Cerebral cortex (tissue), 2 donors: Measurements from ENCODE around the genes GNG2, ERO1A and DDHD1.

DNA sequence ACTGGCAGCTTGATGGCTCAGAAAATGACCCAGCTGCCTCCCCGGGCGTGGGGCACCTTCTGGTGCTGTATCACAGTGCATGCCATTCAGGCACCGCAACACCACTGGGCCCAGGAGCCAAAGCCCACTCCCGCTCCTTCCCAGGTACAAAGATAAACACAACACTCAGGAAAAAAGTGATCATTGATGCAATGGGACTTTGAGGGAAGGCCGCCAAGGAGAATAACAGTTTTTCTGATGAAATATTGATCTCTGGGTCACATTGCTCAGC lies 65.7 kb downstream of the TRIM9 start:
- PRO-cap, 2 experiments: no peak in any of the 2 experiments

DNA sequence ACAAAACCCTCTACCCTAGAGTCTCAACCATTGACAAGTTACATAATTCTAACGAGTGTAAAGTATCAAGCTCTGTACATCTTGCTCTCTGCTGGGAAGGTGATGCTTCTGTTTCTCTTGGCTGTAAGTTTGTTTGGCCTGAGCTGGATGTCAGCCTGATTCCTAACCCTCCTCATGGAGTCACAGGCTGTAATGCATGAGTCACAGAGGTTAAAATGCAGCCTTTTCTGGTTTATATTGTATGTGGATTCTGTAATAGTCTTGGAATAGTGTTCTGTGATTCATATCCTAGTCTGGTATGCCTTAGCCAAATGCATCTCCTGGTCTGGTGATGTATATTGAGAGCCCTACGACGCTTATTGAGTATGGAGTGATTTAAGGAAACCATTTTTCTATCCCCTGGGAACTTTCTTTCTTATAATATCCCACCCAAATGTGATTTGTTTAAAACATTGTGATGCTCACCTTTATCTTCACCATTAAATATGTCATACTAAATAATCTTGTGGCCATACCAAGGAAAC lies 104.4 kb upstream of the FRMD6 start:
- PRO-cap, 2 experiments: no peak in any of the 2 experiments

DNA sequence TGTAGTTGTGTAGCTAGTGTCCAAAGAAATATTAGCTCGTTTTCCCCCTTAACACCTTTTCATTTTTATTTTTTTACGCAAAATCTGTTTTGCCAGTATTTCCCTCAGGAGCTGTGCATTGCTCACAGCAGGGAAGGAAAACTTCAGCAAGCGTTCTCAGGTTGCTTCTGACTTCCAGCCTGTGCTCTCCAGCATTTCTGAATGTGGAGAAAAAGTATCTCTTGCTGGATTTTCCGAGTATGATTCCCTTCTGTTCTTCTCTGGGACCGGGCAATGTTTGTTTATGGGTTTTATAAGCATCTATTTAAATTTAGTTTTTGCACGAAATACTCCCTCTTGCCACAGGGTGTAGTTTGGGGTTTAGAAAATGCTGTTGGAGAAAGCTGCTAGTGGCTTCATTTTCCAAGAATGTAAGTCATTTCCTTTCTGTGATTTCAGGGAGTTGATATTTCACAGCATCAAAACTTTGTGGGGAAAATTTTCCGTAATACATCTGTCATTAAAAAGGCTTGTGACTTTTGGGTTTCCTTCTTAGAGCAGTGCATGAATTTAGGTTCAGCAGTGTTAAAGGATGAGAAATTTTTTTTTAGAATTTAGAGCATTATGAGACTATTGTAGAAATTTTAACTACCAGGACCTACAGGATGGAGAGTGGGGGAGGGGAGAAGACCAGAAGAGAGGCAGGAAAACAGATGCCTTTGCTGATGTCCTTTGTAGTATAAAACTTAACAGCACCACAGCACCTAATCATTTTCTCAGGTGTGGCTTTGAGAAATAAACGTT lies 1.4 kb downstream of the FRMD6 start:
- PRO-cap, 2 experiments: no peak in any of the 2 experiments

- PRO-cap, 2 experiments: peak in 1 of 2 experiments; most common plus-strand start chr14:51847055 (in 1); most common minus-strand start chr14:51846980 (in 1)
Observed at GRCh38 chr14:51846565-51847111, 13.8 kb upstream of the GNG2 start.

- PRO-cap, 2 experiments: peak in 1 of 2 experiments; most common plus-strand start chr14:51860441 (in 1); most common minus-strand start chr14:51860682 (in 1)
Observed at GRCh38 chr14:51859964-51861367, at the start of gene GNG2. Gene GNG2, plus strand, starts transcription at chr14:51860612.

- PRO-cap, 2 experiments: no peak in any of the 2 experiments
Observed at GRCh38 chr14:51862225-51863023, 2.0 kb downstream of the GNG2 start.

DNA sequence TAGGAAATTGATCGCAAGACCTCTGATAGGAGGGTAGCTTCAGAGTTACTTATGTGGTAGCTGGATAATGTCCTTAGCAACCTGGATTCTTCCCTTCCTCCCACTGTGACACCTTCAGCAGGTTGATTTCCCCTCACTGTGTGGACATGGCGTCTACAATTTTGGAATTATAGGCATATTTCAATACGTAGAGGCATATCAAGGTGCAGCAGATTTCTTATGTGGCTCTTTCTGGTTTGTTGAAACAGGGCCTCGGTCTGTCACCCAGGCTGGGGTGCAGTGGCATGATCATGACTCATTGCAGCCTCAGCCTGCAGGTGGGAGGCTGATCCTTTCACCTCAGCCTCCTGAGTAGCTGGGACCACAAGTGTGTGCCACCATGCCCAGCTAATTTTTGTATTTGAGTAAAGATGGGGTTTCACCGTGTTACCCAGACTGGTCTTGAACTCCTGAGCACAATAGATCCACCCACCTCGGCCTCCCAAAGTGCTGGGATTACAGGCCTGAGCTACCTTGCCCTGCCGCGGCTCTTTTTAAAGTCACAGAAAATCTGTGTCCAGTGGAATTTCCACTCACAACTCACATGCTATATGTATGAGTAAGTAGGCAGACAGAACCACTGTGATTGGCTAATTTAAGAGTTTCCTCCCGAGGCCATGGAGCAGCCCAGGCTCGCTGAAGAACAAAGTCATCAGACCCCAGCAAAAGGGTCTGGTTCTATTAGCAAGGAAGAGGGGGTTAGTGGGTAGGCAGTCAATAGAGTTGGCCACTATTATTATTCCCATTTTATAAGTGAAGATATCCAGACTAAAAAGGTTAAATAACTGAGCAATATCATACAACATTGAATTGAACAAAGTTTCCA lies 9.1 kb downstream of the GNG2 start:
- PRO-cap, 2 experiments: no peak in any of the 2 experiments

DNA sequence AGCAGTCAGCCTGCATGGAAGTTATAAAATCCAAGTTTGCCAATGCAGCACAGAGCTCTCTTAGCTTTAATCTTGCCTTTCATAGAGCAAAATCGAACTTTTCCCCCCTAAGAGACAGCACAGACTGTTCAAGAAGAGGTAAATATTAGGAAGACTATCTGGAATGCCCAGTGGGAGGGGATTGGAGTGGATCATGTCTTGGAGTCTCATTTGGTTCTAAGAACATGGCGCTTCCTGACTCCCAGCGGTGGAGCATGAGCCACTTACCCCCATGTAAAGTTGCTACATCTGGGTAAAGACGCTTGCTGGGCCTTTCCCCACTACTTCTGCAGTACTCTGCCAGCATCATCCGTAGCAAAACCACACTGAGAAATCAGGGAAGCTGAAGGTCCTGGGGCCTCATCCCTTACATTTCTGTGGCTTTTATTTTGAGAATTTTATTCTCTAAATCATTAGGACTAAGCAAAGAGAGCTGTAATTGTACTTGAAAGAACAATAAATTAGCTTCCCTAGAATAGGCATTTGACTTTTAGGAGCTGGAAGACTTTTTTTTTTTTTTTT lies 20.8 kb downstream of the GNG2 start:
- PRO-cap, 2 experiments: no peak in any of the 2 experiments

DNA sequence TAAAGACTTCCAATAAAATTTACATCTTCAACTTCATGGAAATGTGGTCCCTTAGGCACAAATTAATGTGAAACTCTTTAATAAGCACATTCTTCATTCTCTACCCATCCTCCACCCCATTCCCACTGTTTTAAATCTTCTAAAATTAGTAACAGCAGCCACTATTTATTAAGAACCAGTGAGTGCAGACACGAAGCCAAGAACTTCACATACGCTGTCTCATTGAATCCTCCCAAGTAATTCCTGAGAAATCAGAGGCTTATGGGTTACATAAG lies 16.7 kb downstream of the NID2 start:
- PRO-cap, 2 experiments: no peak in any of the 2 experiments

GRCh38 chr14:52067635-52068716 lies 883 bp downstream of the NID2 start:
- PRO-cap, 2 experiments: no peak in any of the 2 experiments

DNA sequence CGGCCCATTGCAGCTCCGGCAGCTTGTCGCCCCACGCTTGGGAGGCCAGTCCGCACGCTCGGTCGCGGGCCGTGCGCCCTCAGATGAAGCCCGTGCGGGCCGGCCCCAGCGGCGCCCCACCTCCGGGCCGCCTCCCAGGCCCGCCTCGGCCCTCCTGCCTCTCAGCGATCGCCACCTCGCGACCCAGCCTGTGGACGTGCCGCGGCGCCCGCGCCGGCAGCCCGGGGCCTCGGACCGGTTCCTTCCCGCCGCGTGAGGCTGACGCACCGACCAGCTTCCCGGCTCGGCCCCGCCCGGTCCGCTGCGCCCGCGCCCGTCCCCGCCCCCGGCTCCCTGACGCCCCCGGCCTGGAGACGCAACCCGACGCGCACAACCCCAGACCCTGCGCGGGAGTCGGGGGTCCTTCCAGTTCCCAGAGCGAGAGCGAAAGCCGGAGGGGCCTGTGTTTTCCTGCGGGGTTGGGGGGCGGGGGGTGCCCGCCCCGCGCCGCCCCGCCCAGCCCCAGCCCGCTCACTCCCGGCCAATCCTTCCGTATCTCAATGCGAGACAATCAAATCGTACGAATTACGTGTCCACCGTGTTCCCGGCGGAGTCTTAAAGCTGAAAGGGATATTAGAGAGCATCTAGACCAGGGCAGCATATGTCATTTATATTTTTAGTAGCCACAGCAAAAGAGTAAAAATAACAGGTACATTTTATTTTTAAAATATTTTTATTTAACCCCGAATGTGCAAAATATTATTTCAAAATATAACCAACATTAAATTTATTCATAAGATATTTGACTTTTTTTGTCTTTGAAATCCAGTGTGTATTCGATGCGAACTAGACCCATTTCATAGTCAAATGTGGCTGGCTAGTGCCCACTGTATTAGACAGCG lies at the start of gene ERO1A:
Gene ERO1A, minus strand, starts transcription at position 85 of the 881 bp plus-strand sequence.
- PRO-cap, 2 experiments: peak in 2 of 2 experiments; most common plus-strand start position 378 of the sequence (in 1); most common minus-strand start position 244 of the sequence (in 2)

DNA sequence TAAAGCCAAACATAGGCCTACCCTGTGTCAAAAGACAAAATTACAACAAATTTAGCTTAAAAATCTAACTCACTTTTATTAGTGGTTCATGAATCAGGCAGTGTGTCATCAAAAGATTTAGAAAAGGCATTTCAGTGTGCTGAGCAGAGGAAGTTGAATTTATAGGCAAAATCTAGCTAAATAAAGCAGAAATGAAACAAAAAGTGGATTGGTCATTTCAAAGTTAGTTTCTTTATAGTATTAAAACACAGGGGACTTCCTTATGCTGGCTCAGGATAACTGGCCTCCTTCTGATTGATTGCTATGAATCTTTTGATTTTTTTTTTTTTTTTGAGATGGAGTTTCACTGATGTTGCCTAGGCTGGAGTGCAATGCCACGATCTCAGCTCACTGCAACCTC lies 12.5 kb downstream of the STYX start:
- PRO-cap, 2 experiments: no peak in any of the 2 experiments

DNA sequence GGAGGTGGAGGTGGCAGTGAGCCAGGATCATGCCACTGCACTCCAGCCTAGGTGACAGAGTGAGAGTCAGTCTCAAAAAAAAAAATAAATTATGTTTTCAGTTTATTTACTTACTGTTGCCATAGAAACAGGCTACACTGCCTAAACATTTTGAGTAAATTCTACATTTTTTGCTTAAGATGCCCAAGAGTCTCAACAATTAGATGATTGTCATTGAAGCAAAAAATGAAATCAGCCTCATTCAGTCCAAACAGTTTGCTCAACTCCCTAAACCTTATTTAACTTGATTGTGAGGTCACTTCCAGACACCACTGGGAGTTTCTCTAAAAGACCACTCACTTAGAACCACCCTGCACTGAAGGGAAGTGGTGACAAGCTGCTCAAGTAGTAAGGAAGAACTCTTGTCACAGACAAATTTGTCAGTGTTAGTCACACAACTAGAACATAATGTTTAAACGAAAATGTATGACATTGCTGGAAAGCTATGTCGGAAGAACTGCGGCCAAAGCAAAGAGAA lies 9.8 kb upstream of the GNPNAT1 start:
- PRO-cap, 2 experiments: no peak in any of the 2 experiments

DNA sequence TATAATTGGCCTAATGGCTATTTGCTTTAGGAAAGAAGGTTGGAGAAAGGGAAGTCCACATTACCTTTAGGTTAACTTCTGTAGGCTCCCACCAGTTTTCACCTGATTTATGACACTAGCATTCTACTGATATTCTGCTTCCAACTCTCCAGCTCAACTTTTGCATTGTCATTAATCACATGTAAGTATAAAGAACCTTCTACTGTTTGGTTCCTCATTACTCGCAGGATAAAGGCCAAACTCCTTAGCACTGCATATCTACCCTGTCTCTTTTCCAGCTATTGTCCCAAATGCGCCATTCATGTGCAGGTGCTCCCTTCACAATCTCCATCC lies 3.4 kb downstream of the DDHD1 start:
- PRO-cap, 2 experiments: no peak in any of the 2 experiments

GRCh38 chr14:53151052-53151521 lies 2.0 kb downstream of the DDHD1 start:
- PRO-cap, 2 experiments: no peak in any of the 2 experiments

- PRO-cap, 2 experiments: peak in 1 of 2 experiments; most common plus-strand start chr14:53153409 (in 1); most common minus-strand start chr14:53153299 (in 1)
Observed at GRCh38 chr14:53153134-53153478, at the start of gene DDHD1. Gene DDHD1, minus strand, starts transcription at chr14:53153323.

- PRO-cap, 2 experiments: no peak in any of the 2 experiments
Observed at GRCh38 chr14:54085411-54085852, 128.8 kb upstream of the BMP4 start.

DNA sequence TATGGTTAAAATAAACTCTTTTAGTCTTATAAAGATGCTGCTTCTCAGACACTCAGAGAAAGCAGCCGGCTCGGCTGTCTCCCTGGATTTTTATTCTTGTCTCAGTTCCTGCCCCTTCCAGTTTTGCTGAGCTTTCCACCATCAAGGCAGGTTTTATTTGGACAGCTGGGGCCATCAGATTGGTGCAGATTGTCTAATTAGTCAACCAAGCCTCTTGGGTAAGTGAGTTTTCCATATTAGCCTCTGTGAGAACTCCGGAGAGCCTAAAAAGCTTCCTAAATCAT lies 130.8 kb upstream of the BMP4 start:
- PRO-cap, 2 experiments: no peak in any of the 2 experiments

GRCh38 chr14:54440066-54440804 lies 939 bp downstream of the CNIH1 start:
- PRO-cap, 2 experiments: no peak in any of the 2 experiments

DNA sequence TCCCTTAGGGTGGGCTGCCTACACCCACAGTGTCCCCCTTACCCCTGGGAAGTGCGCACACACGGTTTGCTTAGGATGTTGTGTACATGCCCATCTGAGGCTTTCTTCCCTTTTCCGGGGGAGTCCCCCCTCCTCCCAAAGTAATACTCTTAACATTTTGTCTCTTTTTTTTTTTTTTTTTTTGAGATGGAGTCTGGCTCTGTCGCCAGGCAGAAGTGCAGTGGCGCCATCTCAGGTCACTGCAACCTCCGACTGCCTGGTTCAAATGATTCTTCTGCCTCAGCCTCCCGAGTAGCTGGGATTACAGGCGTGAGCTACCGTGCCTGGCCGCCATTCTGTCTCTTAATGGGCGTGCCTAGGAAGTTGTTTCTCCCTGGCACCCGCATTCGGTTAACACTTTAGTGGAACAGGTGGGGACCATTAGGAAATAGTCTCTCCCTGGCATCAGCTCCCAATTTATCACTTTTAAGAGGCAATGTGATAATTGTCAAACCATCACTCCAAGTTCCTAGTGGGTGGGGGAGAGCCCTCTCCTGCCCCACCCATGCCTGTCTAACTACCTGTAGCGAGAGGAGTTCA lies 4.6 kb upstream of the GMFB start:
- PRO-cap, 2 experiments: no peak in any of the 2 experiments